Psoas muscle (tissue), 2 donors: ENCODE measurements around a stretch of chr15.

DNA sequence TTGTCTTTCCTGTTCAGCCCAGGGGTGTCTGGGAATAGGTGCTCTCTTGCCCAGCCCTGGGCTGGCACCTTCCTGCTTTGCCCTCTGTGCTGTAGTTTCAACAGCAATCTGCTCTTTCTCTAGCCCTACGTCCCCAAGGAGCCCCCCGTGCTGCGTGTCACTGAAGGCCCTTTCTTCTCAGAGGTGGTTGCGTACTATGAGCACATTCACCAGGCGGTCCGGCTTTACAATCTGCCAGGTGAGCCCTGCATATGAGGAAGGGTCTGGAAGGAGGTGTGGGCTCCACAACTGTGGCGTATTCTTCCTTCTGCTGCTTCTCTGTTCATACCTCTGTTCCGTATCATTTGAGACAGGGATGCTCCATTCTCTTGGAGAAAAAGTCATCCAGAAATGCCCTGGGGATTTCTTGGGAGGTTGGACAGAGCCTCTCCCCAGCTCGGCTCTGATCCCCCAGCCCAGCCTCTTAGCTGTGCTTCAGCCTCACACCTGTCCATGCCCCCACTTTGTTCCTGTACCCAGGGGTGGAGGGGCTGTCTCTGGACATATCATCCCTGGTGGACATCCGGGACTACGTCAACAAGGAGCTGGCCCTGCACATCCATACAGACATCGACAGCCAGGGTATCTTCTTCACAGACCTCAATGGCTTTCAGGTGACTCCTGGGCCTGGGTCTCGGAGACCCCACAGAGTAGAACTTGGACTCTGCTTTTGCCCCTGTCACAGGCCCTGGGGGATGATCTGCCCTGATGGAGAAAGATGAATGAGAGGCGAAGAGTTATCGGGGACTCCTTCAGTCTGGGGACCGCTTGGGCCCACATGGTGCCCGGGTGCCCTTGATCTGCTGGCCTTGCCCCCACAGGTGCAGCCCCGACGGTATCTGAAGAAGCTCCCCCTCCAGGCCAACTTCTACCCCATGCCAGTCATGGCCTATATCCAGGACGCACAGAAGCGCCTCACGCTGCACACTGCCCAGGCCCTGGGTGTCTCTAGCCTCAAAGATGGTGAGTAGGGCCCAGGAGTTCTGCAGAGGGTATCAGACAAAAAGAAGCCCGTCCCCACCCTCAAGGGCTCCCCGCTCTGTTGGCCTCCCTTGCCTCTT lies 10.0 kb downstream of the MAN2A2 start:
- PRO-cap, 2 experiments = no peak in any of the 2 experiments

DNA sequence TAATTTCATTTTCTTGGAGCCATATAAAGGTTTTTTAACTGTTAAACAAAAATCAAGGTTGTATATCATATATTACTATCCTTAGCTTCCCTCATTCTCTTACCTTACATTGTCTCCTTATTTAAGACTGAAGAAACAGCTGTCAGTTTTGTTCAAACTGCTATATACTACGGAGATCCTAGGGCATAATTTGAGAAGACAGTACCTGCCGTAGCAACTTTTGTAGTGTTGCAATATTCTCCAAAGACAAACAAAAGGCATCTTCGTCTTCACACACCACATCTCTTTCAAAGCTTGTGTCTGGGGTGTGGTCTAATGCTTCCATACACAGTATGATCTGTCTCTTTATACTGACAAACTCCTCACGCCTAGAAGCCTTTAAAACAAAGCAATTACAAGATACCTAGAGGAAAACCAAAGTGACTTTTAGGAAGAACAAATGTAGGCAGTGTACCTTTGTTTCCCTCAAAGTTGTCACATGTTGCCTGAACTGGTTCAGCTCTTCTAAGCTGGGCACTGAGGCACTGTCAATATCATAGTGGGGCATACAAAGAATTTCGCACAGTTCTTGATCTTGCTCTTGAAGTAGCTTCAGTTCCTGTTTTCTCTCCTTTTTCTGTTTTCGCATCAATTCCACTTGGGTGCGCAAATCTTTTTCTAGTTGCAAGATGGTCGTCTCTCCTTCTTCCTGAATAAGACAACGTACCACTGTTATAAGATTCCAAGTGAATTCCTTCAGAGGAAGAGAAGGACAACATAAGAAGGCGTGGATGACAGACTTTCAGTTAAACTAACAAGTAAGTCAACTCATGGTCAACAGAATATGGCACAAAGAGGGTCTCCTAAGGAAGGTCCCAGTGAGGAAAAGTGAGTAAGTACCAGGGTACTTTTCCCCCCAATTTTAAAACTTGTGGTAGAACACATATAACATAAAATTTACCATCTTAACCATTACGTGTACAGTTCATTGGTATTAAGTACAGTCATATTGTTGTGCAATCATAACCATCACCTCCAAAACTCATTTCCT lies 12.7 kb downstream of the PRC1 start:
- PRO-cap, 2 experiments = no peak in any of the 2 experiments

DNA sequence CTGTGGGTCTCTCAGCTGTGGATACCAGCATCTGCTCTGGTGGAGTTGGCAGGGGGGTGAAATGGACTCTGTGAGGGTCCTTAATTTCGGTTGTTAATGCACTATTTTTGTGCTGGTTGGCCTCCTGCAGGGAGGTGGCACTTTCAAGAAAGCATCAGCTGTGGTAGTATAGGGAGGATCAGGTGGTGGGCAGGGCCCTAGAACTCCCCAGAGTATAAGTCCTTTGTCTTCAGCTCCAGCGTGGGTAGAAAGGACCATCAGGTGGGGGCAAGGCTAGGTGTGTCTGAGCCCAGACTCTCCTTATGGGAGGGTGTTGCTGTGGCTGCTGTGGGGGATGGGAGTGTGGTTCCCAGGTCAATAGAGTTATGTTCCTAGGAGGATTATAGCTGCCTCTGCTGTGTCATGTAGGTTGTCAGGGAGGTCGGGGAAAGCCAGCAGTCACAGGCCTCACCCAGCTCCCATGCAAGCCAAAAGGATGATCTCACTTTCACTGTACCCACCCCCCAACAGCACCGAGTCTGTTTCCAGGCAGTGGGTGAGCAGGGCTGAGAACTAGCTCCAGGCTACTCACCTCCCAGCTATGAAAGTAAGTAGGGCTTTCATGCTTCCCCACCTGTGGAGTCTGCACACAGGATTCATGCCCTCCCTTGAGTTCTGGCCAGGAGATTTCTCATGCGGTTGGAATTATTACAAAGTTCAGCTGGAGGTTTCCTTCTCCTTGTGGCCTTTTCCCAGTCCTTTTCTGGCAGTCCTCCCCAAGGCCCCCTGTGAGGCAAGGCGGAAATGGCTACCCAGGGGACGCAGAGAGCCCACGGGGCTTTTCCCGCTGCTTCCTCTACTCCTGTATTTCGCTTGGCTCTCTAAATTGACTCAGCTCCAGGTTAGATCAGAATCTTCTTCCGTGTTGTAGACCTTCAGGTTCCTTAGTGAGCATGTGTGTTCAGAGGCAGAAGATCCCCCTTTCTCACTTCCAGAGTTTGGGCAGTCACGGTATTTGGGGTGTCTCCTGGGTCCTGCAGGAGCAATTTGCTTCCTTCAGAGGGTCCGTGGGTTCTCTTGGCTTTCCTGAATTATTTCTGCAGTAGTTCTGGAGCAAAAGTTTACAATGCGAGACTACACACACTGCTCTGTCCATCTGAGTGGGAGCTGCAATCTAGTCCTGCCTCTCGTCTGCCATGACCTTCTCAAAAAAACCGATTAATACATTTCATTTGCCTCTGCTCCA lies 356.2 kb downstream of the SV2B start:
- PRO-cap, 2 experiments = no peak in any of the 2 experiments

- PRO-cap, 2 experiments = no peak in any of the 2 experiments
Observed at GRCh38 chr15:91857168-91858282, 4.0 kb downstream of the SLCO3A1 start.

DNA sequence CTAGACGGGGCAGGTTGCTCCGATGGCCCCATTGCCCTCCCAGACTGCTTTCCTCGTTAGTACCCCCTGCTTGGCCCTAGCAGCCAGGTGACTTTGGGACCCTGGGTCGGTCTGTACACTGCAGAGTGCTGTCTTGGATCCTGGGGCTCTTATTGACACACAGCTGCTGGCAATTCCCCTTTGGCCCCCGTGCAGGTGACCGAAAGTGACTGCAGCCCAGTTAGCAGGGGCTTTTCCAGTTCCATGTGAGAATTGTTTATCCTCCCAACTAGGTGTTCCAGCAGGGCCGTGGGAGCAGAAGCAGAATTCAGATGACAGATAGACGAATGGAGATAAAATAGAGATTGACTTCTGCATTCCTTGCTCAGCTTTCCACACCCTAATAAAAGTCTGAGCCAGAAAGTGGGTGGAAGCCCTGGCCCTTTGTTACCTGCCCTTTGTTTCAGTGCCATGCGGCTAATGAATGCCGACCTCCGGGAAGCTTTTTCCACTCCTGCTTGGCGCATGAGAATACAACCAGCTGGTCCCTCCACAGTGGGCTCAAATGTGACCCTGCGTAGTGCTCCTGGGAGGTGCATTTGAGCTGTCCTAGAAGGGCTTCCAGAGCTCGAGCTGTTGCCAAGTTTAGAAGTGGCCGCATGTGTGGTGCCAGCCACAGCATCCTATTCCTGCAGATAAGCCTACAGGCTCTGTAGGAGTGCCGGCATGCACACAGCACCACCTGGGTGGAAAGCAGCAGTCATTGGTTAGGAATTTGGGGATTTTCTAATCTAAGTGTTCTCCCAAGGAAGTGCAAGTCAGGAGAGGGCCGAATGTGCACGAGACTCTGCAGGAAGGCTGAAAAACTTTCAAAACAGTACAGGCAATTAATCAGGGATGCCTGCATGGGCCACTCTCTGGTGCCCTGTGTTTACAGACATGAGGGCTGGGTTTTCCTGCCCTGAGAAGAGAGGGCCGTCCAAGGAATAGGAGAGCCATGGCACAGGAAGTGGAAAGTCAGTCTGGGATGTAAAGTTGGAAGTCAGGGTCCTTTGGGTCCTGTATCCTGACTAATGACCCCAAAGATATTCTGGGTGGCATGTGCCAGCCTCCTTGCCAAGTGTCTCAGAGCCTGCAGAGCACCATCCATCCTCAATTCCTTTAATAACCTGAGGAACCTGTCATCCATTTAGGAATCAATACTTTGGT lies 94.6 kb downstream of the SLCO3A1 start:
- PRO-cap, 2 experiments = no peak in any of the 2 experiments

DNA sequence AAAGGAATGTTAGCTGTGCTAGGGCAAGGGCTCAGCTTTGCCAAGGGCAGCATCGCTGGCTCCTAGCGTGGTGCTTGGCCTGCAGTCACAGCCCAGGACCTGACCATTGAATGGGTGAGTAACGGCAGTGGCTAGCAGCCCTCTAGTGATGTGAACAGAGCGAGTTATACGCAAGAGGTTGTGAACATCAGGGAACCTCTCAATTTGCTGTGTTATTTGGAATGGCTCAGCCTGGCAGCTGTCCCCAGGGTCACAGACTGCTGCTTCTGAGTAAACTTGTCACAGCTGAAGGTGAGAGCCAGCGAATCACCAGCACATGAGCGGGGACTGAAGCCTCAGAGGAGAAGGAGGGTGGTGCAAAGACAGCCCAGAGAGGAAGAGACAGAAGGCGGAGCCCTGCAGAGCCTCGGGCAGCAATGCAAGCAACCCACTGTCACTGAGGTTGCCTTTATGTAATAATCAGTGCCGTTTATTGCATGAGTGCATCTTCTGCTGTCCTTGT lies 158.2 kb downstream of the SLCO3A1 start:
- PRO-cap, 2 experiments = no peak in any of the 2 experiments

DNA sequence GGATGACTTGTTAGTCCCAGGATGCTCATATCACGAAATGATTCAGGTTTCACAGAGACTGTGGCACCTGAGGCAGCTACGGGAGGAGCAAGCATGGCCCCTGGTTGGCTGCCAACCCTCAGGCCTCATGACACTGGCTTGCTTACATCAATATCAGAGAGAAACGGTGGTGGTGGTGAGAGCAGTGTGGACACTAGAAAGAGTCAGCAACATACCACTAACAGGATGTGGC lies 209.0 kb upstream of the ST8SIA2 start:
- PRO-cap, 2 experiments = no peak in any of the 2 experiments

DNA sequence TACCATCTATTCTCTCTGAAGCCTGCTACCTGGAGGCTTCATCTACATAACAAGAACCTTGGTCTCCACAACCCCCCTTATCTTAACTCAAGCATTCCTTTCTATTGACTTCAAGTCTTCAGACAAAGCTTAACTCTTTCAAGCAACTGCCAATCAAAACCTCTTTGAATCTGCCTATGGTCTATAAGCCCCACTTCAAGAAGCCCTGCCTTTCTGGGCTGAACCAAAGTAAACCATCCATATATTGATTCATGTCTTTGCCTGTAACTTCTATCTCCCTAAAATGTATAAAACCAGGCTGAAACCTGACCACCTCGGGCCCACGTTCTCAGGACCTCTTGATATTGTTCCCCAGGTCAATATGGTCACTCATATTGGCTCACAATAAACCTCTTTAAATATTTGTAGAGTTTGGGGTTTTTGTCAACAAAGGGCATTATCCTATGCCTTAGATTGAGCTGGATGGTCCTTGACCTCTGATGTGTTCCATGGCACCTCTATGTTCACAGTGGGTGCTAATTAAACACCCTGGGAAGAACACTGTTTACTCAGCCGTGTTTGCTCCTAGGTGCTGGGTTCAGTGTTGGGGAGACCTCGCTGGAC lies 7.6 kb downstream of the FAM174B start:
- PRO-cap, 2 experiments = no peak in any of the 2 experiments

DNA sequence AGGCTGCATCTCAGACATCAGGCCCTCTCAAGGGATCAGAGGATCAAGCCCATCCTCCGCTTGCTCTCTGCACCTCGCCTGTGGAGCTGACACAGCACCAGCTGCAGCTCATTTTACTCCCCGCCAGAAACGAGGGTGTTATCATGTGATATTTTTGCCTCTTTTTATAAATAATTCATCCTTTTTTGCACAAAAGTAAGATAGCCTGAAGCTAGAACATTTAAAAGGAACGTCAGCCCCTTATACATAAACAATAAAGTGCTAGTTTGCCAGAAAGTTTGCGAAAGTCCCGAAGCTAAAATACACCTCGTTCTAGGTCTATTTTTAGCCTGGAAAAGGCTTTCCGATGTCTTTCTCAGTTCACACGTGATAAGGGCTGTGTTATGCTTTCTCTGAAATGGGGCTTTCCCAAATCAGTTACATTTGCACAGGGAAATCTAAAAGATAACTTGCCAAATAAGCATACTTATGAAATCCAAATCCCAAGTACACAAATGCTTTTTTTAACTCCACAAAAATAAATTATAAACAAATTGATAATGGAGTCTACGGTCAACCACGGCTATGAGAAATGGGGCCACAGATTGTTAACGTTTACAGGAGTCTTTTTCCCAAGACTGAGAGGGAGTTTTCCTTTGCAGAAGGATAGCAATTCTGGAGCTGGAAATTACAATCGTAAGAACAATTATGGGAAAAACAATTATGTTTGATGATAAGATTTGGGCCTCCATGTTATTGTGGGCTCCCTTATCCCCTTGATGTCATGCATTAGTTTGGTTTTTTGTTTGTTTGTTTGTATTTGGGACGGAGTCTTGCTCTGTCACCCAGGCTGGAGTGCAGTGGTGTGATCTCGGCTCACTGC lies 9.8 kb upstream of the FAM174B start:
- PRO-cap, 2 experiments = no peak in any of the 2 experiments

DNA sequence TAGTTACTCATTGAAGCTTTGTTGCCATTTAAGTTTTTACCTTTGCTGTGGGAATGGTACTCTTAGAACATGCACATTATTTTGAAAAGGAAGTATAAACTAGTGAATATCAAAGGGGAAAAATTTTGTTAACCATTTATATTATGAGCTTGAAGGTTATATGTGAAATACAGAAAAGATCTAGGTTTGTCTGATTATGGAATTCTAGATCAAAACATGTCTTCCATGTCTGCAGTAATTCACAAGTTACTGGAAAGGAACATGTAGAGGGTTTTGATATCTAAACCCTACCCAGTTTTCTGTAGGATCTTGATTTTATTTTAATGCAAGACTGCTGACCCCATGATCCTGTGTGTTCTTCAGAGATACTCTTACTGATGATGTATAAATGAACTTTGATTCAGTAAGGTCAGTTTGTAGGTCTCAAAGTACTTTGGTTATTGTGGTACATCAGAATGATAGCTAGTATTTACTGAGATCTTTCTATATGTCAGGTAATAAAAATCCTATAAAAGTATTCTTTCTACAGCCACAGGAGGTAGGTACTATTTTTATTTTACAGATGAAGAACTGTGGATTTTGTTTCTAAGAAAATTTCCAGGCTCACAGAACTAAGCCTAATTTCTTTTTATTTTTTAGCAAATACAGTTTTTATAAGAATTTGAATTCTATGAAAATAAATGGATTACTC lies 4.8 kb upstream of the CHD2 start:
- PRO-cap, 2 experiments = no peak in any of the 2 experiments

DNA sequence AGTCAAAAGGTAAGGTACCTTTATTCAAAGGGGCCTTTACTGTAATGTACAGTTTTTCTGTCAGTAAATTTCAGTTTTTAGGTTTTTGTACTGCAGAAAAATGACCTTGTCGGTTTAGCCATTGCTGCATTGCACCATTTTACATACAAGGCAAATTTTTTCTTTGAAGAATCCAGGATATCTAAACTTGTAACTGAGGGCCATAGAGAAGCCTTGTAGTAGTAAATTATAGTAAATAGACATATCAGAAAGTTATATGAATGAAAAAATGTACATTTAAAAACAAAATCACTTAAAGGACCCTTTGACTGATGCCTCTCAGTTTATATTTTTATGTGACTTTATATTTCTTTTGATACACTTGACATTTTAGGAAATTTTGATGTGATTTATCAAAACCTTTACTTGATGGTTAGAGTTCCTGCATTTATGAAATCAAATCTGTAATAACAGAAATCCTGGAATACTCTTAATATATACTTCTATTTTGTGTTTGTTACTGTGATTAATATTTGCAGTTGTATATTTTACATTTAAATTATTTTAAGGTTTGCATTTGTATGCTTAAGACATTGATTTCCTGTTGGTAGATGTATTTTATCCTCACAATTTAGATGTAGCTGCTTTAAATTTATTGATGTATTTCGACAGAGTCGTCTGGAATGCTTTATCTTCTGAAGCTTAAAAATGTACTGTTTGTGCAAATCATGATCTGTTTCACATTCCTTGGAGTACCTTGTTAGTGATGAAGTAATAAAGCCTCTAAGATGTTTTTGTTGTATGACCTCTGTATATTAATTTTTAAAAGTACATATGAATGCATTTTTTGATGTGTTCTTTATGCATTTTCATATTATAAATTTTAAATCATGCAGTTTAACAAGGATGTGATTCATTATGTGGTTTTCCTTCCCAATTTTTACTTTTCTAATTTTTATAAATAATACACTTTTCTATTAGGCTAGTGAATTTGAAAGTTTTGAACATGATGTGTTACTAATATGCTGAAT lies 1.7 kb downstream of the CHD2 start:
- PRO-cap, 2 experiments = no peak in any of the 2 experiments

- PRO-cap, 2 experiments = no peak in any of the 2 experiments
Observed at GRCh38 chr15:93050385-93050584, 38.7 kb downstream of the RGMA start.

GRCh38 chr15:93321752-93322408 lies 232.9 kb upstream of the RGMA start:
- PRO-cap, 2 experiments = no peak in any of the 2 experiments

GRCh38 chr15:93422411-93422856 lies 333.4 kb upstream of the RGMA start:
- PRO-cap, 2 experiments = no peak in any of the 2 experiments

GRCh38 chr15:93554690-93555049 lies 465.7 kb upstream of the RGMA start:
- PRO-cap, 2 experiments = no peak in any of the 2 experiments

- PRO-cap, 2 experiments = no peak in any of the 2 experiments
Observed at GRCh38 chr15:93862677-93863270, 368.6 kb upstream of the MCTP2 start.

DNA sequence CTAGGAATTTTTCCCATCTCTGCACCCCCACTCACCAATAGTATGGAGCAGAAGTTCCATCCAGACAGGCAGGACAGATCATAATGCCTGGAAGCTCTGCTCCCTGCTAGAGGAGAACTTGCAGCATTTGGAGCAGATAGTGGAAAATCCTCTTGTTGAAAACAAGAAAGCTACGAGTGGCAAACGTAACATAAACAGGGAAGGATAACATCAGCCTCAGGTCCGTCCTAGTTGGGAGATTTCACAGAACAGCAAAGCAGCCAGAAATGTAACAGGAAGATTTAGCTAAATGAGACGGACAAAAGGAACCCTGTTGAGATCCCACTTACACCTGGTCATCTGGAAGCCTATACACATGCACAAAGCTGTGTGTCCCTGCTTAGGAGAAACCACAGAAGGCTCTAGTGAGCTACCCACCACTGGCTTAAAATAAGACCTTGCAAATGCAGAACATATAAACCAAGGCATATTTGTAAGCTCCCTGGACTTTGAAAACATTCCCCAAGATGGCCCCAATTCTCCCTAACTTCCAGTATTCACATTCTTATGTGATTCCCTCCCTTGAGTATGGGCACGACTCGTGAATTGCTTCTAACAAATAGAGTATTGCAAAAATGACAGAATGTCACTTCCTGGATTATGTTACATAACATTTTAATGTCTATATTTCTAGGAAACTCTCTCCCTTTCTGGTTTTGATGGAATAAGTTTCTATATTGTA lies 132.0 kb upstream of the MCTP2 start:
- PRO-cap, 2 experiments = no peak in any of the 2 experiments

DNA sequence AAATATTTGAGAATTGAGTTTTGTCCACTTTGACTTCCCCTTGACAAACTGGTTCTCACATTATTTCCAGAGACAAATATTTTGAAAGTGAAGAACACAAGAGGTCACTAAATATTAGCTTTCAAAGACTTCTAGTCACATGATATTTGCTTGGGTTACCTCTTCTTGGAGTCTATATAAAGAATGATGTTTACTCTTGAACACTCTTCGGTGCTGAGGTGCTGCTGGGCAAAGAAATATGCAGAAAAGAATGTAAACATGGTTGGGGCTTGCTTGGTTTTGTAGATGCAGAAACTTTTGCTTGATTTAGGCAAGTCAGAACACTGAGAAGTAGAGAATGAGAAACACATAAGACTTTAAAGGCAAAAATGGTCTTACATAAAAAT lies 120.6 kb upstream of the MCTP2 start:
- PRO-cap, 2 experiments = no peak in any of the 2 experiments

- PRO-cap, 2 experiments = no peak in any of the 2 experiments
Observed at GRCh38 chr15:94567912-94568426, 336.6 kb downstream of the MCTP2 start.

- PRO-cap, 2 experiments = no peak in any of the 2 experiments
Observed at GRCh38 chr15:95017664-95018468, 786.5 kb downstream of the MCTP2 start.